ENCODE data around the gene NME8.

DNA sequence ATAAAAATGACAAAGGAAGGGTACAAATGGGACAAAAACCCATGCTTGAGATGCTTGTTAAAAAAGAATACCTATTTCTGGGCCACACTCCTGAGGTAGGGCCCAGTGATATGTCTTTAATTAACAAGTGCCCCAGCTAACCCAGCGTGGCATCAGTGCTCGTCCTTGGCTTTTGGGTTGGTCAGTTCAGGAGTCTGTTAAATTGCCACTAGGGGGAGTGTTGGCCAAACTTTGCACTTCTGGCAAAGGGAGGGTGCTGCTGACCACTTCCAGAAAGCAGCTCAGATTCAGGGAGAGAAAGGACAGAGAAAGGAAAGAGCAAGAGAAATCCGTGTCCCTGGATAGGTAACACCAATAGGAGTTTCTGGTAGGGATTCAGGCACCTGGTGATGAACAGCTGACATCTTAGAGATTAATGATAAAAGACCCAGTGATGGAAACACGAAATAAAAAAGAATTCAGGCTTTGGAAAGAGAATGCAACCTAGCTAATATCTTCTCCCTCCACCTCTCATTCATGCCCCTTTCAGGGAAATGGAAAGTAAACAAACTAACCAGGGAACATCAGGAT lies 243.1 kb upstream of the AOAH start:
- PRO-cap = no peak

GRCh38 chr7:37446744-37447139 lies 1.9 kb downstream of the ELMO1 start:
- PRO-cap = no peak

- PRO-cap = no peak
These were observed 9.1 kb upstream of the GPR141 start for GRCh38 chr7:37674377-37675008.

- PRO-cap = no peak
These were observed 15.0 kb upstream of the NME8 start for GRCh38 chr7:37833473-37833800.

GRCh38 chr7:37848430-37849366 lies at the start of gene NME8:
TSS of gene NME8 (plus strand) at chr7:37848597.
- PRO-cap = no peak

- PRO-cap = no peak
These were observed 612 bp downstream of the SFRP4 start for GRCh38 chr7:37915804-37916606.

GRCh38 chr7:37977223-37977668 lies 56.8 kb downstream of the EPDR1 start:
- PRO-cap = no peak

DNA sequence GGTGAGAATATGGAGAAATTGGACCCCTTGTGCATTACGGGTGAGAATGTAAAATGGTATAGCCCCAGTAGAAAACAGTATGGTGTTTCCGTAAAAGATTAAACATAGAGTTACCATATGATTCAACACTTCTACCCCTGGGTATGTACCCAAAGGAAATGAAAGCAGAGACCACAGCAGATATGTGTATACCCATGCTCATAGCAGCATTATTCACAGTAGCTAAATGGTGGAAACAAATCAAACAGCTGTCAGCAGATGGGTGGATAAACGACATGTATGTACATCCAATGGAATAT lies 42.4 kb downstream of the STARD3NL start:
- PRO-cap = no peak

DNA sequence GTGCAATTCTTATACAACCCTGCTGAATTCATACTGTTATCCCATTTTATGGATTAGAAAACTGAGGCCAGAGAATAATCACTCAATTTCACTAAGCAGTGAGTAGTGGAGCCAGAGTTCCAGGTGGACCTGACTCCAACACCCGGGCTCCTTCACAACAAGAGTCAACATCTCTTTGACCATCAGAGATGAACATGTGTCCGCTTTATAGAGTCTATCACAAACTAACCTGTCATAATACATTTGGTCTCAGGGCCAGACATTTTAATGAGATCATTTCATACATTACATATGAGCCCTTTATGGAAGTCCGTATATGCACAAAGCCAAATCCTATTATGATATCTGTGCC lies 74.8 kb downstream of the STARD3NL start:
- PRO-cap = no peak

DNA sequence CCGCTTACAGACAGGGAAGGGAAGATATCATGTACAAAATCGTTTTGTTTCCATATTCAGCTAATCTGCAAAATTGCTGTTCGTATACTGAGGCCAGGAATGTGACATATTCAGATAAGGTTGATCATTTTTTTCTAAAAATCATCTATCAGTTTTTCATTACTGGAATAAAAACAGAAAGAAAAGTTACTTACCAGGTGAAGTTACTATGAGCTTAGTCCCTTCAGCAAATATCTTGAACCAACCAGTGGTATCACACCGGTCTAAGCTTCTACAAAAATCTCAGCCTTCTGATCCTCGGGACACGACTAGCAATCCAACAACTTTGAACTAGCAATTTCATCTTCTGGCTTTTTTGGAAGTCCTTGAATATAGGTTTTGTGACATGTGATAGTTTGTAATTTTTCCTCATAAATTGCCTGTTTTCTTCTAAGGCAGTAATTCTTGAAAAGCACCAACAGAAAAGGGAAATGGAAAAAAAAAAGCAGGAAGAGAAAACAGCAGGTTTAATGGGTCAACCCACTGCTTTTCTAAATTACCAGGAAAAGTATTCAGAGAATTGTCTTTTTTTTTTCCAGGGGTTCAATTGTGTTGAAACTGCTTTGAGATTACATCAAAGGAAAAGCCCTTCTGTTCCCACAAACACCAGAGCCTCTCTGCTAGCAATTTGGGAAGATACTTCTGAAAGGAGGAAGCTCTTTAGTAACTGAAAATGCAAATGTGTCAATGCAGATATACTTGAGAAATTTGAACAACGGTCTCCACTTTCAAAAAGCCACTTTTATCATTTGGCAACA lies 98.2 kb downstream of the STARD3NL start:
- PRO-cap = no peak

- PRO-cap = no peak
These were observed 1.6 kb upstream of the POU6F2 start for GRCh38 chr7:38975867-38976766.

- PRO-cap = no peak
These were observed 25.8 kb upstream of the YAE1 start for GRCh38 chr7:39540263-39540874.

DNA sequence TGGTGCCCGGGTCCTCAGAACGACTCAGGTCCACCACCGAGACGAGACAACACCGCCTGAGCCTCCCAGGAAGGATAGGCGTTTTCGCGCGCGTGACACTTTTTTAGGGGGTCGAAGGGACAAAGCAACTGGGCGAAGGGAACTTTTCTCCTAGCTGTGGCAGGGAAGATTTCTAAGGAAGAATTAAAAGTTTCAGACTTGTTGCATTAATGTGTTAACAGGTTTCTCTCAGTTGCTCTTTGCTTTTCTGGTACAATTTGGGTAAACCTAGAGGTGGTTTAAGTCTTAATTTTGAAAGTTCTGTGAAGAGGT lies 1.8 kb downstream of the CDK13 start:
- PRO-cap = no peak

DNA sequence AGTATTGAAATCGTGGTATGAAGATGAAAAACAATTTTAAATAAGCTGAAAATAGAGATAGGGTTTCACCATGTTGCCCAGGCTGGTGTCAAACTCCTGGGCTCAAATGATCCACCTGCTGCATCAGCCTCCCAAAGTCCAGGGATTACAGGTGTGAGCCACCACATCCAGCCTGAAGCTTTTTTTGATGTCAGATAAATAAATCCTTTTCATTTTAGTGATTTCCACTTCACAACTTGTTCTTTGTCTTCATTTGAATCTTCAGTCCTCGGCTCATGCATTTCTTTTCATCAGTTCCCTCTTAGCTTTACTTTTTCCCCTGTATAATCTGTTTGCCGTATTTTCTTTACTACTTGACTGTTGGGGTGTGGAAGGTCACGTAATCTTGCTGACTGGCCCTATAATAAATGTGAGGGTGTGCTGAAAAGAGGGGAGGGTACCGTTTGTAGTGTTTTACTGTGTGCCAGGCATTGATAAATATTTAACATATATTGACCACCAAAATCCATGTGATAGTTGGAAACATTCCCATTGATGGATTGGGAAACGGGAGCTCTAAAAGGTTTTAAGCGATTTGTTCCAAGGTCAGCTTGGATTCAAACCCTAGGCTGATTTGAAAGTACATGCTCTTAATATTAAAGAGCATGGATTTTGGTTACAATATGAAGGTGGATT lies 4.8 kb downstream of the CDK13 start:
- PRO-cap = no peak

GRCh38 chr7:39971901-39972178 lies 21.8 kb downstream of the CDK13 start:
- PRO-cap = no peak

DNA sequence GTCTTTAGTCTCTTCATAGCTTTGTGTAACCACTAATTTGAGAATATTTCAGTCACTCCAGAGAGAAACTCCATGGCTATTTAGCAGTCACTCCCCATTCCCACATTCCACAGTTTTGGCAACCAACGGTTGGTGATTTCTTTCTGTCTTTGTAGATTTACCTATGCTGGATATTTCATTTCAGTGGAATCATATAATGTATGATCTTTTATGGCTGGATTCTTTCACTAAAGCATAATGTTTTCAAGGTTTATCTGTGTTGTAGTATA lies 22.3 kb downstream of the CDK13 start:
- PRO-cap = no peak

GRCh38 chr7:39977313-39978347 lies 27.6 kb downstream of the CDK13 start:
- PRO-cap = no peak

DNA sequence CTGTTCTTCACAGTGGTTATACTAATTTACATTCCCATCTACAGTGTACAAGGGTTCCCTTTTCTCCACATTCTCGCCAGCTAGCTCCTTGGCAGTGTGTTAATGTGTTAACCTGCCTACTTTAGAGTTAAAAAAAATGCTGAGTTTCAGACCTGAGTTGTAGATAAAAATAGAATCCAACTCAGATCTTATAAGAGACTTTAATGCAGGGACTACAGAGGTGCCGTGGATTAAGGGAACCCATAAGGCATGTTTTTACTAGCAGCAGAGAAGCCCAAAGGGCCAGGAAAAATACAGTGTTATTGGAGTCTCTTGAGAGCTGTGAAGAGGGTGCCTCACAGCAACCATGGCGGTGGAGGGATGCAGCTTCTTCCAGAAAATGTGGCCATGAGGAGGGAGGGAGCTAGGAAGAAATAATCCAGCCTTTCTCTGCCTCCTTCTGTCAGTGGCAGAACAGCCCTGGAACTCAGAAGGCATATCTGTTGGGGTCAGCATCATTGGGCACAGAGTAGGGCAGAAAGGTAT lies 35.6 kb downstream of the CDK13 start:
- PRO-cap = no peak

DNA sequence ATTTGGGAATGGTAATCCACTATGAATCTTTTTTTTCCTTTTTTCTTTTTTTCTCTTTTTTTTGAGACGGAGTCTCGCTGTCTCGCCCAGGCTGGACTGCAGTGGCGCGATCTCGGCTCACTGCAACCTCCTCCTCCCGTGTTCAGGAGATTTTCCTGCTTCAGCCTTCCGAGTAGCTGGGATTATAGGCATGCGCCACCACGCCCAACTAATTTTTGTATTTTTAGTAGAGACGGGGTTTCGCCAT lies 730 bp downstream of the SUGCT start:
- PRO-cap = no peak

DNA sequence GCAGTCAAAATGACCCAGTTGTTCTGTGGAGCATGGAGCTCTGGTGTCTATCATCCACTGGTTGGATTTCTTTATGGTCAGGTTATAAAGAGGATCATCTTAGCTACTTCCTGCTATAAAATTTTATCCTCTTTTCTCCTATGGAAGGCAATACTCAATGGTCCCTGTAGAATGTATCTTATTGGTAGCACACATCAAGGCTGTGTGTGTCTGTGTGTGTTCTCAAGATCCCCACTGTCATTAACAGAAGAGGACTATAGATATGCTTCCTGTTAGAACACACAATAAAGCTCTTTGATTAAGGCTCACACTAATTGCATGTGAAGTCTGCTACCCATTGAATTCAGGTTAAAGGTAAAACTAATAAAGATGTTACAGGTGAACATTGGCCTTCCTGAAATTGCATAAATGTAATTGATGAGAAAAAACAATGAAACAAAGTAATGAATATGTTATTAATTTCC lies 747.5 kb downstream of the SUGCT start:
- PRO-cap = no peak